Neural cell (in vitro differentiated cells): ENCODE measurements around a stretch of chr3.

- RAMPAGE, long total RNA, result no peak
These were observed 432 bp upstream of the CCR2 start for GRCh38 chr3:46353417-46353941.

DNA sequence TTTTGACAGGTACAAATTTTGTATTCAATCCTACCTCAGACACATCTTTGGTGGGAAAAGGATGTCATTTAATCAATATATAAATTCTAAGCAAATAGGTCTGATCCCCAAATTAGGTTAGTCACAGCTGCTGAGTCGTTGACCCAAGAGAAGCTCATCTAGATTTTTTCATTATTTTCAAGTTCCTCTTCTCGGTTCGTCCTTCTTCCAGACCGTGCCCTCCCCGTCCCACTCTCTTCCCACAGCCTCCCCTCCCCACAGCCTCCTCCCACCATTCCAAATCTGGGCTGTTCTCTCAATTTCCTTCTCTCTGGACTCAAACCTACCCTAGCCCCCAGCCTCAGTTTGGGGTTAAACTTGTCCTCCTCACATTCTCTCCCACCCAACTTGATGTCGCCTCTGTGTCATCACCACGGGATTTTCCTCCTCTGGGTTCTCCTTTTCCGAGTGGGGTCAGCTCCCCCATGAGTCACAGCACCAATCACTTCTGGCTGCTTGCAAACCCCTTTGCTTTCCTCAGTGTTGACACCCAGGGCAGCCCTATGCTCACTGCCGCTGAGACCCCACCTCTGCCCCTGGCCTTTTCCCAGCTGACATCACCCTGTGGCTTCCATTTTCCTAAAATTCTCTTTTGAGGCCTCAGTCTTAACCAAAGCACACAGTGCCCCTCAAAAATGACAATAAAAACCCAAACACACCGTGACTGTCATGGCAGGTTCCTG, 699 bp upstream of the CCRL2 start:
- RAMPAGE, long total RNA, result no peak

GRCh38 chr3:46488634-46489401, 9.0 kb upstream of the RTP3 start:
- RAMPAGE, long total RNA, result no peak

- RAMPAGE, long total RNA, result no peak
These were observed 27.2 kb downstream of the LRRC2 start for GRCh38 chr3:46538762-46539529.

GRCh38 chr3:46541696-46542338, 24.3 kb downstream of the LRRC2 start:
- RAMPAGE, long total RNA, result no peak

- RAMPAGE, long total RNA, result no peak
These were observed 192 bp downstream of the FAM240A start for GRCh38 chr3:46612550-46612883.

DNA sequence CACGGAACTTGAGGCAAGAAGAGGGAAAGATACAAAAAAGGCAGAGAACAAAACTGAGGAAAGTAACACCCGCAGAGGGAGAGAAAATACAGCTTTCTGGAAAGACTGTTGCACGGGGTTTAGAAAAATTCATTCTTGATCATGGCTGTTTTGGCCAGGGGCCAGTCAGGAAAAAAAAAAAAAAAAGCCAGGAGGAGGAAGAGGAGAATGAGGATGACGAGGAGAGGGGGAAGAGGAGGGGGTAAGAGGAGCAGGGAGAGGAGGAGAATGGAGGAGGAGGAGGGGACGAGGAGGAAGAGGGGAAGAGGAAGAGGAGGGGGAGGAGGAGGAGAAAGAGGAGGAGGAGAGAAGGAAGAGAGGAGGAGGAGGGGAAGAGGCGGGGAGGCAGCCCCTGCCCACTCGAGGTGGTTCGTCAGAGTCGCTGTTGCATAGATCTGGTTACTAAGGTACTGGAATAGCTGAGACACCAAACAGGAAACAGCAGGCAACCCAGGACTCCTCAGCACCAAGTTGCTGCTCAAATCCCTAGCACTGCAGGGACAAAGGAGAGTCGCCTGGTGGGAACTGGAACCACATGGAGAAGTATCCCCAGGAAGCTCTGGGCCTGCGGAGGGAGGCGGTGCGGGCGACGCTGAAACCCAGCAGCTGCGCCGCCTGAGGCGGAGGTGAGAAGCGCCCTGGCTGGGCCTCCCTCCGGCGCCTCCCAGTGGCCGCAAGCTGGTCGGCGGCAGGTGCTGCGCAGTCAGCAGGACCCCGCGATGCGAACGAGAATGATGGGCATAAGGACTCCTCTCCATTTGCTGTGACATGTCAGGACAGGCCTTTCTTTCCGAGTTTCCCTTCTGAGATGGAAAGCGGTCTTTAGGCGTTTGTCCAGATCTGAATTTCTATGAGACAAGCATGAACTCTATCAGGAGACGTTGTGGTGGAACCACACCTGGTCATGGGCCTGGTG, 17.4 kb downstream of the FAM240A start:
- RAMPAGE, long total RNA, result no peak

GRCh38 chr3:46632741-46633125, 20.4 kb downstream of the FAM240A start:
- RAMPAGE, long total RNA, result no peak

GRCh38 chr3:46660766-46661470, 32.6 kb downstream of the ALS2CL start:
- RAMPAGE, long total RNA, result no peak

DNA sequence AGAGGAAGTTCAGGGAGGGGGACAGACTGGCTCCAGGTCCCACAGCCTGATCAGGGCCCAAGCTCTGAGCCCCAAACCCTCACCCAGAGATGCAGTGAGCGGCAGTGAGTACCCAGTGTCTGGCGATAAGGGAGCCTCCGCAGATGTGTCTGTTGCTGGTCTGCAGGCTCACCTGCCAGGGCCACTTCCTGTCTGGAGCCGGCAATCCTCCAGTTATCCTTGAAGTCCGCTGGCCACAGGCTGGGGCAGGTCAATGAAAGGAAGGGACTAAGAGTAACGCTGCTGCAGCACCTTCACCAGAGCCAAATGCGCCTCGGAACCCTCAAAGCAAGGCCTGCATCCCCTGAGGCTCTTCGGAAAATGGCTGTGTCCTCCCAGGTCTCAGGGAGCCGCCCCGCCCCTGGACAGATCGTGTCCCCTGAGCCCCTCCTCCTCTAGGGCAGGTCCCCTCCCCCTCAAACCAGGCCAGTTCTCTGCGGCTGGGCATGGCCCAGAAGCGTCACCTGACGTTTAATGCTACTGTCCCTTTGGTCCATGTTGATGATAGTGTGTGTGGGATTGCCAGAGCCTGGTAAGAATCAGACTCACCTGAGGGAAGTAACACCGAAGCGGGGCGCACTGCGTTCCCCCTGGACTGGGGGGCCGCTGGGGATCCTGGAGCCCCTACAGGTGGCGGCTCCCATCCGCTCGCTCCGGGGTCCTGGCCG, 51.5 kb downstream of the MYL3 start:
- RAMPAGE, long total RNA, result no peak

GRCh38 chr3:46864979-46865663, 1.9 kb upstream of the MYL3 start:
- RAMPAGE, long total RNA, result no peak

DNA sequence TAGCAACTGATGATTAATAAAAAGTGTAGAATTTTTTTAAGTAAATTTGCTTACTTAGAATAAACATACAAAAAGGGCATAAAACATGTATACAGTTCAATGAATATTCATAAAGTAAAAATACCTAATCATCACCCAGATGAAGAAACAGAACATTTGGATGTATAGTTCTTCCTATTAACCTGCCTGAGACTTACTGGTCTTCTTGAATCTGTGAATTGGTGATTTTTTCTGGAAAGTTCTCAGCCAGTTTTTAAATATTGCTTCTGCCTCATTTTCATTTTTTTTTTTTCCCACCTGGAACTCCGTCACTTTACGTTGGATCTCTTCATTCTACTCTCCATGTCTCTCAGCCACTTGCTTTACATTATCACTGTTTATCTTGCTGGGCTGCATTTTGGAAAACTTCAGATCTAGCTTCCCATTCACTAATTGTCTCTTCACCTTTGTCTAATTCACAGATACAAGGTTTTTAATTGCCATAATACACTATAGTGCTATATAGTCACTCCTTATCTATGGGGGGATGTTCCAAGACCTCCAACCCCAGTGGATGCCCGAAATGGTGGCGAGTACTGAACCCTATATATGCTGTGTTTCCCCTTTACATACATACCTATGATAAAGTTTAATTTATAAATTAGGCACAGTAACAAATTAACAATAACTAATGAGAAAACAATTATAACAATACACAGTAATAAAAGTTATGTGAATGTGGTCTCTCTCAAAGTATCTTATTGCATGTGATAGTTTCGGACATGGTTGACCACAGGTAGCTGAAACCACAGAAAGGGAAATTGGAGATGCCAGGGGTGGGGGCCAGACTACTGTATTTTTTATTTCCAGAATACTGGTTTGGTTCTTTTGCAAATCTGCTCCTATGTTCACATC, 40.4 kb downstream of the PTH1R start:
- RAMPAGE, long total RNA, result no peak

- RAMPAGE, long total RNA, result no peak
These were observed 47.3 kb downstream of the CCDC12 start for GRCh38 chr3:46929153-46929746.

DNA sequence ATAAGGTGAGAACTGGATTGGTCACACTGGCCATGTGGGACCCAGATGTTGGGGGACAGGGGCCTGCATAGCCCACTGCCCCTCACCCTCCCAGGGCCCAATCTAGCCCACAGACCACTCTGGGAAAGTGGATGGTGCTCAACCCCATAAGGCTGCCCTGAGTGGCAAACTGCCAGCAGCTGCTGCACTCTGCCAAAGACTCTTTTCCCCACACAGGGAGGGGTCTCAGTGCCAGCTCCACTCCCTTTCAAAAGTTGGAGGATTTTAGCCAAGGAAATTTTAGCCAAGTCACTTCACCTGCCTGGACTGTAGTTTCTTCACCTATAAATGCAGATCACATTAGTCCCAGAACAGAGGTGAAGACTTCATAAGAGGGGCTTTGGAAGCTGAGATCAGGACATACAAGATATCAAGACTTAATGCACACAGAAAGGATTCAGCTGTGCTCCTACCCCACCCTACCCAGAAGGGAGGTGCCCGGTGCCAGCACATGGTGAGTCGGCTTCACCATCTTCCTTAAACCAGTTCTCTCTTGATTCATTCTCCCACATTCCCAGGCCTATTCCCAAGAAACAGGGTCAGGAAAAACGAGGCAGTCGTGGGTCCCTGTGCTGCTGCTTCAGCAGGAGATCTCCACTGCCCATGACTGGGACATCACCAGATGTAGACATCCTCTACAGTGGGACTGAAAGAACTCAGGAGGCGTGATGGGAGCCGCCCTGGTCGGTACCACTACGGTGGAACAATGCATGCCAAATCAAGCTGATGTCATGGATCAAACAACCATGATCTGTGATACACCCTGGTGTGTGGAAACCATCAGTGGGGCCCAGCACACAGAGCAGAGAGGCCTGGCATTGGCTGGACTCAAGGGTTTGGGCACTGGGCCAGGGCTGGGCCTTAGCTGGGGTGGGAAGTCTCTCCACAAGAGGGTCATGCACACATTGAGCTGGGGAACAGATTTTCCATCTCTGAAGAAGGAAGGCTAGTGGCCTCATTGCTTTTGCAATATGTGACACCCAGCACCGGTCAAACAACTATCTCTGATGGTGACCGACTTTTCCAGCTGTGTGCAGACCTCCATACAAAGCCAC, 42.0 kb downstream of the CCDC12 start:
- RAMPAGE, long total RNA, result no peak

- RAMPAGE, long total RNA, result no peak
These were observed 30.0 kb downstream of the CCDC12 start for GRCh38 chr3:46946320-46947159.

DNA sequence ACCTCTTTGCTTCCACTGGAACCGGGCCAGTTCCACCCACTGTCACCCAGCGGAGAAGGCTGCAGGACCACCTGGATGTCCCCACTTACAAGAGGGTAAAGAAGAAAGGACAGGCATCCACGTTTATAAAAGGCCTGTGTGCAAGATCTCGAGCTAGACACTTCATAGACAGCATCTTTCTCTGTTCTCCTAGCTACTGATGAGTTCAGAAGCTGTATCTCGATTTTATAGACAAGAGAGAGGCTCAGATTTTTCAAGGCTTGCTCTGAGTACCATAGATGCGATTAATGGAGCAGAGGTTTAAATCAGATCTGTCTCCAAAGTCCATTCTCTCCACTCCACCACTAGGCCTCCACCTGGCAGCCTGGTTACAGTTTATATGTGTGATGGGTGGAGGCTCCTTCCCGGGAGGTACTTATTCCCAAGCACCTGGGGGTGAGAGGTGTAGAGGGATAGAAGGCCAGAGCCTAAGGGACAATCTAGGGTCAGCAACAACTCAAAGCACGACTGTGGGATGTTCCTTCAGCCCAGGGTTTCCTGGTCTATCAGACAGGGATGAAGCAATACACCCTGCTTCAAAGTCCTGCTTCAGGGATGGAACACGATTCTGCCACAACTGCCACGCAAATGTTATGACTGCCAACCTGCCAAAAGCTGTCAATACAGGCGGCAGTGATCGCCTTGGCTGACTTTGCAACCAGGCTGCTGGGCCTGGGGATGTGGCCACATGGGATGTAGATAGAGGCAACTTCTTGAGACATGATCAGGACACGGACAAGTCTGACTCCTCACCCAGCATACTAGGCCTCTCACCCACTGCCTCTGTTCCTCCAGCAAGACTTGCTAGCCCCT, 8.0 kb downstream of the CCDC12 start:
- RAMPAGE, long total RNA, result no peak

DNA sequence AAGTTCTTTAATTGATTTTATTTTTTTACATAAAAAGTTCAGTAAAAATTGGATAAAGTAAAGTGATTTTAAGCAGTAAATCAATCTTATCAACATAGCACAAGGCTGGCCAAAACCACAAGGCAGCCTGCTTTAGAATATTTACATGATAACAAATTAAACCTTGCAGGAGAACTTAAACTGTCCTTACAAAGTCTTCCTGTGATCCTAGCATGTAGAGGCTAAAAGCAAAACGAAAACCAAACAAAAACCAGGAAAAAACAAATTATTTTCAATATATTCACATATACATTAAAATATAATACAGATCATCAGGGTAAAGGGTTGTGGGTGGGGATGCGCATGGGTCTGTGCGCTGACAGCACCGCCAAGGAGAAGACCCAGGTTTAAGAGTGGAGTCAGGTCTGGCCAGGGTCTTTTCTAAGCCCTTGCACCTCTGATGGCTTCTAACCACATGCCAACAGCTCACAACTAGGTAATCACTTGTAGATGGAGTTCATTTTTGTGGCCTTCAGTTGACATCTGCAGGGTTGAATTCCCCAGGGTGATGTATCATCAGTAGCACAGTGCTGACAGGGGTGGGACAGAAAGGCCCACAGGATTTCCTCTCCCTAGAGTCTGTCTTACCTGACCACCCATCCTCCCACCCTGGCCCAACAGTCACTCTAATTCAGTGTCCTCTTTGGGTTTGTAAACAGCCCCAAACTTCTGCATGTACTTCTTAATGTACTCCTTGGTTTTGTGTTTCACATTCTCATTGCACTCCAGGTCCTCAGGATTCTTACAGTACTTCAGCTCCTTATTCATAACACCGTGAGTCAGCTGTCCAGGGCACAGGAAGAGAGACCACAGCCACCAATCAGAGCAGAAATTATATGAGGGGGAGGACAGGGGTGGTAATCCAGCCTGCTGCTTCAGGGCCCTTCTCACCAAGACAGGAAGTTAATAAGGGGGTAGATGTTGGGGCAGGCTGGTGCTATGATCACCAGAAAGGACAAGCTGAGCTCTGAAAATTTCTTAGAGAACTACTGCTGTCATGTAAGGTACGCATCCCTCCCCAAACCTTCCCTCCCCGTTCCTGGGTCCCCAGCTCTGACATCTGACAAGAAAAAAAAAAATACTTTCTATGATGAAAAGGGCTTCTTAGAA, 37.3 kb downstream of the NBEAL2 start:
- RAMPAGE, long total RNA, result no peak

- RAMPAGE, long total RNA, result no peak
These were observed 39.5 kb downstream of the NBEAL2 start for GRCh38 chr3:47018778-47019558.

- RAMPAGE, long total RNA, result no peak
These were observed 18.2 kb upstream of the PTPN23 start for GRCh38 chr3:47362481-47363183.

DNA sequence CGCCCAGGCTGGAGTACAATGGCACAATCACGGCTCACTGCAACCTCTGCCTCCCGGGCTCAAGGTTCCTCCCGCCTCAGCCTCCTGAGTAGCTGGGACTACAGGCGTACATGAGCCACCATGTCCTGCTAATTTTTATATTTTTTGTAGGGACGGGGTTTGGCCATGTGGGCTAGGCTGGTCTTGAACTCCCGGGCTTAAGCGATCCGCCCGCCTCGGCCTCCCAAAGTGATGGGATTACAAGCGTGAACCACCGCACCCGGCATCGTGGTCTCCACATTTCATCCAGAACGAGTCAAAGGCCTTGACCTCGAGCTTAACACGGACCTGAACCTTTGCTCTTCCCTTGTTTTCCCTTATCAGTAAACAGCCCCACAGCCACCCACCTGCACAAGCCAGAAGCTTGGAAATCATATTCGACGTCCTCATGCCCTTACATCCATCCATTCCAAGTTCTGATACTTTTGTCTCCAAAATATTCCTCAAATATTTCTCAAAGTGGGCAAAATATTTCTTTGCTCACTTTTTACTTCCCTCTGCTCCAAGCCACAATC, 1.3 kb upstream of the PTPN23 start:
- RAMPAGE, long total RNA, result no peak